Hematopoietic multipotent progenitor cell (in vitro differentiated cells): ENCODE measurements around a stretch of chr21.

GRCh38 chr21:44870626-44871315 lies 2.7 kb downstream of the PTTG1IP start:
- CAGE, long polyA plus RNA: no peak

- CAGE, long polyA plus RNA: no peak
Measured at GRCh38 chr21:44892859-44893121, 19.3 kb upstream of the PTTG1IP start.

DNA sequence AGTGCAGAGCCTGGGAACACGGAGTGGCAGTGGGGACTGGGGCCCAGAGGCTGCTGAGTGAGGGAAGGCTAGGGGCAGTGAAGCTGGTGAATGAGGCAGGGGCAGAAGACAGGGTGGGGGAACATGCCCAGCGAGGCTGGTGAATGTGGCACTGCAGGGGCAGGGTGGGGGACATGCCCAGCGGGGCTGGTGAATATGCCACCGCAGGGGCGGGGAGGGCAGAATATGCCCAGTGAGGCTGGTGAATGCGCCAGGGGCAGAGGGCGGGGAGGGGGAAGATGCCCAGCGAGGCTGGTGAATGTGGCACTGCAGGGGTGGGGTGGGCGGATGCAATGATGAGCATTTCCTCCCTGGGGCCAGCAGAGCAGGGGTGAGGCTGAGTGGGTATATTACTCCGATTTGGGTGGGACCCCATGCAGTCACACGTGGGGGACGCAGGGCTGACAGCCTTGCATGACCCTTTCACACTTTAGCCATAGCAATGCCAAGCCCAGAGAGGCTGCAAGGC lies 9.4 kb upstream of the SLX9 start:
- CAGE, long polyA plus RNA: no peak

GRCh38 chr21:44994551-44995168 lies 54.8 kb downstream of the SLX9 start:
- CAGE, long polyA plus RNA: no peak

GRCh38 chr21:45031461-45032190 lies 42.8 kb upstream of the ADARB1 start:
- CAGE, long polyA plus RNA: no peak

GRCh38 chr21:45056352-45056881 lies 18.0 kb upstream of the ADARB1 start:
- CAGE, long polyA plus RNA: no peak

GRCh38 chr21:45074930-45075222 lies 496 bp downstream of the ADARB1 start:
- CAGE, long polyA plus RNA: no peak

- CAGE, long polyA plus RNA: no peak
Measured at GRCh38 chr21:45152115-45152762, 77.9 kb downstream of the ADARB1 start.

GRCh38 chr21:45154749-45155265 lies 80.4 kb downstream of the ADARB1 start:
- CAGE, long polyA plus RNA: no peak

GRCh38 chr21:45262336-45263005 lies 25.2 kb downstream of the POFUT2 start:
- CAGE, long polyA plus RNA: no peak

GRCh38 chr21:45276926-45277488 lies 10.7 kb downstream of the POFUT2 start:
- CAGE, long polyA plus RNA: no peak

DNA sequence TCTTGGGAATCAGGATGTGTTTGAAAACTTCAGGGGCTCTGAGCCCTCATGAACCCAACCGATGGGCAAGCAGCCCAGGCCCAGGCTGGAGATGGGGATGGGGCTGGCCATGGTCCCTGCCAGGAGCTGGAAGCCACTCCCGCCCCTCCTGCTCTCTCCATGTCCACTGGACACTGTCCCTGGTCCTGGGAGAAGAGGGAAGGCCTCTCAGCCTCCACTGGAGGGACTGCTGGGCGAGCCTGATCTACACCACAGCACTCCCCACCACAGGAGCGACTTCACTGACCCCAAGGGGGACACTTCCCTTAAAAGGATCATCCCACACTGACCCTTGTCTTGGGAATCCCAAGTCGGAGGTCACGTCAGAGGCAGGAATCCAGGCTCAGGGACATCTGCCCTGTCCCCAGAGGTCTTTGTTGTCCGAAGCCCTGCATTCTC lies 16.9 kb upstream of the COL18A1 start:
- CAGE, long polyA plus RNA: no peak

DNA sequence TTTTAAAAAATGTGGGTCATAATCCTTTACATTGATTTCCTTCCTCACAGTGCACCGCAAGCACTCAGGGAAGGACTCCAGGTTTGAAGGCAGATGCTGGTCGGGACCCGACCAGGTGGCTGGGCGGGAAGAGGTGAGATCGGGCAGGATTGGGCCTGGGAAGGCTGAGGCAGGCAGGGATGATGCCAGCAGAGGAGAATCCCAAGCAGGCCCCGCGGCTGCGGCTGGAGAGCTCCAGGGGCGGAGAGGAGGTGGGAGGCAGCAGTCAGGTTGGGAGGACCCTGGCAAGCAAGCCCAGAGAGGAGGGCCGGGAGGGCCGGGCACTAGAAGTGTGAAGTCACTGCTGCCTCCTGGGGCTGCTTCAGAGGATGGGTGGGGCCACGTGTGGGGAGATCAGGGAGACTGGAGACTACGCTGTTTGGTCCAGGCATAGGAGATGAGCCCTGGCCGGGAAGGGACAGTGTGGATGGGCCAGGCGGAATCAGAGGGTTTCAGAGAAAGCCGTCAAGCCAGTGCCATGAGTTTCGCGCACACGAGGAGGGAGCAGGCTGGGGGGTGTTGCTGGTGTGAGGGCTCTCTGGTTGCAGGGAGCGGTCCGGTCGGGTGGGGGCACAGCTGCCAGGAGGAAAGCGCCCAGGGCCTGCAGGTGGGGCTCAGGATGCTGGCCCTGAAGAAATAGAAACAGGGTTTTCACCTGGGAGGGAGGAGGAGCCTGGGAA lies 976 bp upstream of the COL18A1 start:
- CAGE, long polyA plus RNA: no peak

DNA sequence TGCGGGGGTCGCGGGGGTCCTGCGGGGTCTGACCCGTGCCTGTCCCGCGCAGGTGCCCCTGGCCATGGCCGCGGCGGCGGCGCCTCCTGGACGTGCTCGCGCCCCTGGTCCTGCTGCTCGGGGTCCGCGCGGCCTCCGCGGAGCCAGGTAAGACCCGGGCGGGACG lies 245 bp downstream of the COL18A1 start:
- CAGE, long polyA plus RNA: no peak

- CAGE, long polyA plus RNA: no peak
Measured at GRCh38 chr21:45417452-45418158, 12.6 kb downstream of the COL18A1 start.

GRCh38 chr21:45420095-45421418 lies 15.6 kb downstream of the COL18A1 start:
- CAGE, long polyA plus RNA: no peak

DNA sequence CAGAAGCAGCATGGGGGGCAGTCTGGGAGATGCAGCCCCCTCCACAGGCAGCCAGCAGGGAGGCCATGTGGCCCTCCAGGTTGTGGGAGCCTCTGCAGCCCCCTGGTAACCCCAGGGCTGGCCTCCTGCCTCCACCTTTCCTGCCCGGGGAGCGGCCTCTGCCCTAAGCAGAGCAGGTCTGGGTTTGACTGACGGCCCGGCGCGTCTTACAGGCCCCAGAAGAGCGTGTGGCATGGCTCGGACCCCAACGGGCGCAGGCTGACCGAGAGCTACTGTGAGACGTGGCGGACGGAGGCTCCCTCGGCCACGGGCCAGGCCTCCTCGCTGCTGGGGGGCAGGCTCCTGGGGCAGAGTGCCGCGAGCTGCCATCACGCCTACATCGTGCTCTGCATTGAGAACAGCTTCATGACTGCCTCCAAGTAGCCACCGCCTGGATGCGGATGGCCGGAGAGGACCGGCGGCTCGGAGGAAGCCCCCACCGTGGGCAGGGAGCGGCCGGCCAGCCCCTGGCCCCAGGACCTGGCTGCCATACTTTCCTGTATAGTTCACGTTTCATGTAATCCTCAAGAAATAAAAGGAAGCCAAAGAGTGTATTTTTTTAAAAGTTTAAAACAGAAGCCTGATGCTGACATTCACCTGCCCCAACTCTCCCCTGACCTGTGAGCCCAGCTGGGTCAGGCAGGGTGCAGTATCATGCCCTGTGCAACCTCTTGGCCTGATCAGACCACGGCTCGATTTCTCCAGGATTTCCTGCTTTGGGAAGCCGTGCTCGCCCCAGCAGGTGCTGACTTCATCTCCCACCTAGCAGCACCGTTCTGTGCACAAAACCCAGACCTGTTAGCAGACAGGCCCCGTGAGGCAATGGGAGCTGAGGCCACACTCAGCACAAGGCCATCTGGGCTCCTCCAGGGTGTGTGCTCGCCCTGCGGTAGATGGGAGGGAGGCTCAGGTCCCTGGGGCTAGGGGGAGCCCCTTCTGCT lies 30.0 kb downstream of the SLC19A1 start:
- CAGE, long polyA plus RNA: no peak

- CAGE, long polyA plus RNA: no peak
Measured at GRCh38 chr21:45634300-45634917, 9.1 kb upstream of the PCBP3 start.

DNA sequence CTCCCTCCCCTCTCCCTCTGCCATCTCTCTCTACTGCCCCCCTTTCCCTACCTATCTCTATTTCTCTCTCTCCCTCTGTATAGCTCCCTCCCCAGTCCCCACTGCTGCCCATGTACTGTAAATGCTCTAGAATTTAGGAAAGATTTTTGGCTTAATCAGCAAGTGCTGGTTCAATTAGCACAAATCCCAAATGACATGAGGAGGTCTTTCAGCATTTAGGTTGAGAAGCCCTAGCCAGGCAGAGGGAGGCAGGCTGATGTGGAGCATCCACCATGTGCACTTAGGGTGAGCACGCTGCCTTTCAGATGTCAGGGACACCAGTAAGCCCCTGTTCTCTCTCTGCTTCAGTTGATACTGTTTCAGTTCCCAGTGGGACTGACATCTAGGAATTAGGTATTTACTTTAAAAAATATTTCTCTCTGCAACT lies 63.0 kb downstream of the PCBP3 start:
- CAGE, long polyA plus RNA: no peak

GRCh38 chr21:45875048-45875651 lies 106.4 kb upstream of the COL6A1 start:
- CAGE, long polyA plus RNA: no peak